Peyer's patch (tissue), 4 donors: ENCODE measurements around the genes ACTG1 and NPB.

DNA sequence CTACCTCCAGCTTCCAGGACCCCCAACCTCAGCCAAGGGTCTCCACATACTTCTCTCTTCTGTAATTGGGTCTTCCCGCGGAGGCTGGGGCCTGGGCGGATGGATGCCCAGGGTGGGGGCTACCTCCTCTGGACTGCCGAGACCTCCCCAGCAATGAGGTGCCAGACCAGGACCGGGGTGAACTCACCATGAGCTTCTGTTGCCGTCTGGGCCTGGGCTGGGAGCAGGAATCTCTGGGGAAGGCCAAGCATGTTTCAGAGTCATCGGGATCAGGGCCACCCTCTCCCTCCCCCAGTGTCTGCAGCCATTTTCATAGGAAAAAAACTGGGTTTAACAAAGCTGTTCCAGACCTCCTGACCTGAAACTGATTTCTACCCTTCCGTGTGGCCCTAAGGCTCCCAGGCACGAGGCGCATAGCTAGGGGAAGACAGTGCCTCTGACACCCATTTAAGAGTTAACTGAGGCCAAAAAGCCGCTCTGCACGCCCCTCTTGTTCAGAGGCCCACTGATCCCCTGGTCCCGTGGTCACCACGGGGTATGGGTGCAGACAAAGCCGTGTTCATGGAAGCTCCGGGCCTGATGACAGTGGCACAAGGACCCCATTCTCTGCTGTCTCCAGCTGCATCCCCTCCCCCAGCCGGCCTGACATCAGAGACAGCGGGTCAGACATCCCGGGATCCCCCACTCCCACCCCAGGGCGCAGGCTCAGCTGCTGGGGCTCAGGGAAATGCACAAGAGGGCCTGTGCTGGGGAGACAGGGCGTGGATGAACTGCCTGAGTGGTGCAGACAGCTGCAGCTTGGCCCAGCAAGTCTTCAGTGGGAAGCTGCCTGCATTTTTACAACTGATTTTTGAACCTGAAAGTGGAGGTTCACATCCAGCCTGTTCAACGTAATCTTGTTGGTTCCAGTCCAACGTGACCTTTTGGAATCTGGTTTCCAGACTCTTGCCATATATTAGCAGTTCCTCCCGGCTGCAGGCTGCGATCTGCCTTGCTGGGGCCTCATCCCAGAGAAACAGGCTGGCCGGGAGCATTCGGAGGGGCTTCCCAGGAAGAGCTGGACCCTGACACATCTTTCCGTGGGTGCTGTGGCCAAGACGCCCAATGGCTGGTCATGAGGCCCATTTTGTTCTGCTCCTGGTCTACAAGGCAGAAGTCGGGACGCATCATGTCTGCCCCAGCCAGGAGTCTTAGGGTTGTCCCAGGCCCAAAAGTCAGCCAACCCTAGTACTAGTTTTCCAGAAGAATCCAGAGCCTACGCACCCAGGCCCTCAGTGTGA, 9.9 kb upstream of the BAHCC1 start:
- PRO-cap = bidirectional peak, plus-strand start at position 961 of the sequence, minus-strand start at position 814 of the sequence
- RAMPAGE, long total RNA, 4 experiments = no peak in any of the 4 experiments

GRCh38 chr17:81387732-81388028, 7.6 kb upstream of the BAHCC1 start:
- PRO-cap = bidirectional peak, plus-strand start at chr17:81387895, minus-strand start at chr17:81387900
- RAMPAGE, long total RNA, 4 experiments = no peak in any of the 4 experiments

GRCh38 chr17:81403460-81404484, 8.5 kb downstream of the BAHCC1 start:
- PRO-cap = unidirectional peak, minus-strand start at chr17:81403954
- RAMPAGE, long total RNA, 4 experiments = no peak in any of the 4 experiments

- PRO-cap = no peak
- RAMPAGE, long total RNA, 4 experiments = no peak in any of the 4 experiments
Measured at GRCh38 chr17:81416600-81417016, 21.4 kb downstream of the BAHCC1 start.

DNA sequence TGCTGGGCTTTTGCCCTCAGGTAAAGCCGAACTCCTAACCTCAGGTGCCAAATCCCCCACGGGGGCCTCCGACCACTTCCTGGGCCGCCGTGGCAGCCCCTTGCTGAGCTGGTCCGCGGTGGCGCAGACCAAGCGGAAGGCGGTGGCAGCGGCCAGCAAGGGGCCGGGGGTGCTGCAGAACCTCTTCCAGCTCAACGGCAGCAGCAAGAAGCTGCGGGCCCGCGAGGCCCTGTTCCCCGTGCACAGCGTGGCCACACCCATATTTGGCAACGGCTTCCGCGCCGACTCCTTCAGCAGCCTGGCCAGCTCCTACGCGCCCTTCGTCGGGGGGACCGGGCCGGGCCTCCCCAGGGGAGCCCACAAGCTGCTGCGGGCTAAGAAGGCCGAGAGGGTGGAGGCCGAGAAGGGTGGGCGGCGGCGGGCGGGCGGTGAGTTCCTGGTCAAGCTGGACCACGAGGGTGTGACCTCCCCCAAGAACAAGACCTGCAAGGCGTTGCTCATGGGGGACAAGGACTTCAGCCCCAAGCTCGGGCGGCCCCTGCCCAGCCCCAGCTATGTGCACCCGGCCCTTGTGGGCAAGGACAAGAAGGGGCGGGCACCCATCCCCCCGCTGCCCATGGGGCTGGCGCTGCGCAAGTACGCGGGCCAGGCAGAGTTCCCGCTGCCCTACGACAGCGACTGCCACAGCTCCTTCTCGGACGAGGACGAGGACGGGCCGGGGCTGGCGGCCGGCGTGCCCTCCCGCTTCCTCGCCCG, 51.6 kb downstream of the ACTG1 start:
- PRO-cap = no peak
- RAMPAGE, long total RNA, 4 experiments = no peak in any of the 4 experiments

DNA sequence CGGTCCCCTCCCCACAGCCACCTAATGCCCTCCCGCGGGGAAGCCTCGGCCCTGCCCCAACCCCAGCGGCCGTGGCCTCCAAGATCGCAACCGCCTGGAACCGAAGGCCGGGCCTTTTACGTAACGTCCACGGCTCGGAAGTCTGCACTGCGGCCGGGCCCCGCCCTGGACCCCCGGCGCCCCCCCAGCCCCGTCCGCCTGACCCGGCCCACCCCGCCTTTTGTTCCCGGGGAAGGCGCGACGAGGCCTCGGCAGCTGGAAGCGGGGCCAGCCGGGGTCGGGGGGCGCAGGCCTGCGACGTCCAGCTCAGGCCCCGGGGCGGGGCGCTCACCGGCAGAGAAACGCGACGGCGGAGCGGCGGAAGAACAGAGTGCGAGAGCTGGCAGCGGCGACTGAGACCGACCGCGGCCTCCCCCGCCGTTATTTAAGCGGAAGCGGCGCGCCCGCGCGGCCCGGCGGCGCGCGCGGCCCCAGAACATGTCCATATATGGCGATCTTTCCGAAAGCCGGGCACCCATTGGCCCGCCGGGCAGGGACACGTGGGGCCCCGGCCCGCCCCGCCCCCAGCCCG, at the start of gene ACTG1:
Gene ACTG1, minus strand, starts transcription at position 397 of the 571 bp plus-strand sequence.
- PRO-cap = bidirectional peak, plus-strand start at position 223 of the sequence, minus-strand start at position 92 of the sequence; bidirectional peak, plus-strand start outside the sequence, minus-strand start at position 400 of the sequence
- RAMPAGE, long total RNA, 4 experiments = start-site peak on the minus strand in 4 of 4 experiments, centred at positions 392 to 397 of the sequence, 629 to 25,920 reads per replicate

DNA sequence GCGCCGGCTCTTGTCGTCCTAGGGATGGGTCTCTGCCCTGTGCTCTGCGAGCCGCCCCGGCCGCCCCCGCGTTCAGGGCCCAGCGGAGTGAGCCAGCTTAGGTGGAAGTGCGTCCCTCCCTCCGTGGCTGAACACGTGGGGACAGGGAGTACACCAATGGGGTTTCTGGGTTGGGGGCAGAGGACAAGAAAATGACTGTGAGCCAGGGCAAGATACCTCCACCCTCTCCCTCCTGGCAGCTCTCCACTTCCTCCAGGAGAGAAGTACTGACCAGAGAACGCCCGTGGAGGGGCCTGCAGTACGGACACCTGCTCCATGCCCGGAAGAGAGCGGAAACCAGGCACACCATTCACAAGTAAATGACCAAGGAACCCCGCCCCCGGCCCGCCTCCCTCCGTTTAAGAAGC, 653 bp upstream of the FAAP100 start:
- PRO-cap = bidirectional peak, plus-strand start outside the sequence, minus-strand start at position 89 of the sequence
- RAMPAGE, long total RNA, 4 experiments = start-site peak on the minus strand in 3 of 4 experiments, centred at positions 342 to 349 of the sequence, 8 to 16 reads per replicate

- PRO-cap = no peak
- RAMPAGE, long total RNA, 4 experiments = no peak in any of the 4 experiments
Measured at GRCh38 chr17:81556609-81556934, 4.4 kb upstream of the FAAP100 start.

- PRO-cap = no peak
- RAMPAGE, long total RNA, 4 experiments = no peak in any of the 4 experiments
Measured at GRCh38 chr17:81558373-81559412, 6.5 kb upstream of the FAAP100 start.

DNA sequence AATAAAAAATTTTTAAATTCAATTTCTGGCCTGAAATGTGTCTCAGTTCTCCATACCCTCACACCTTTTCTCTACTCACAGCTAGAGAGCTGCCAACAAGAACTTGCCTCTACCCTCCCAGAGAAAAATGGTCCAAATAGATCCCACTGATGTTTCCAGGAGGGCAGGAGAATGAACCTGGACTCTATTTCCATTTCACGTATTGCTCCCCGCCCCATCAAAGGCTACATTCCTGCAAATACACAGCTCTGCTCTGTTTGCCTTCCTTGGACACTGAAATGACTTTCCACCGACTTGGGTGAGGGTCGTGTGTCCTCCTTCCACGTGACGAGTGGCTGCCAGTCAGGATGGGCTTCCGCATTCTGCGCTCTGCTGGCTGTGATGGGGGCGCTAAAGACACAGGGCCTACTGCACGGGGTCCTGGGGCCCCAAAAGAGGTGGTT, 21.5 kb upstream of the FAAP100 start:
- PRO-cap = no peak
- RAMPAGE, long total RNA, 4 experiments = no peak in any of the 4 experiments

DNA sequence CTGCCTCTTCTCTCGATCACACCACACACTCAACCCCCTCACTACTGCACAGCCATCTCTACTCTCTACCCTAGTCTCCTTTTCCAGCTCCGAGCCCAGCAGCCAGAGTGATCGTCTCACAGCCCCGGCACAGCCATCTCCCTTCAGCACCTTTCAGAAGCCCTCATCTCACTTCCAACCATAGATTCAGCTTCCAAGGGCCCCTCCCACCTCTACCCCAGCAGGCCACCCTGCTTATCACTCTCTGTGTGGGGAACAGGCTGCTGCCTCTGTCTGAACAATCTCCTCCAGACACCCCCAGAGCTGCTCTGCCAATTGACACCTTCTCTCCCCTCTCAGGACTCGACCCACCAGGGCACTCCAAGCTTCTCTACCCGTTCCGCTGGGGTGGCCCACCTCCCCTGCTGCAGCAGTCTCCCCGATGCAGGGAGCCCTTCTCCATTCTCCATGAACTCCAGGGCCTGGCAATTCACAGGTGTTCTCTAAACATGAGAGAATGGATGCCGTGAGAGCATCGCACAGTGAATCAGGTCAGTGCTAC, 28.2 kb upstream of the FAAP100 start:
- PRO-cap = no peak
- RAMPAGE, long total RNA, 4 experiments = start-site peak on the minus strand in 2 of 4 experiments, centred at positions 80 to 319 of the sequence, 5 to 13 reads per replicate

DNA sequence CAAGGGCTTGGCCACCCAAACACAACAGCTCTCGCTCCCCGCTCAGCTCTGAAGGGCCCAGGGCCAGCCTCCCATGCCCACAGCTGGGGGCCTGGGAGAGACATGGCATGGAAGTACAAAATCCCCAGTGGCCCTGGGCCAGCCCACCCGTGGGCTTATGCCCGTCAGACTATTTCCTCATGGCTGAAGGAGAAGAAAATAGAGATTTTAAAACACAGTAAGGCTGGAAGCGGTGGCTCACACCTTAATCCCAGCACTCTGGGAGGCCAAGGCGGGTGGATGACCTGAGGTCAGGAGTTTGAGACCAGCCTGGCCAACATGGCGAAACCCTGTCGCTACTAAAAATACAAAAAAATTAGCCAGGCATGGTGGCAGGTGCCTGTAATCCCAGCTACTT, 28.7 kb upstream of the FAAP100 start:
- PRO-cap = no peak
- RAMPAGE, long total RNA, 4 experiments = no peak in any of the 4 experiments

- PRO-cap = no peak
- RAMPAGE, long total RNA, 4 experiments = no peak in any of the 4 experiments
Measured at GRCh38 chr17:81682558-81683025, 1.0 kb downstream of the ARL16 start.

DNA sequence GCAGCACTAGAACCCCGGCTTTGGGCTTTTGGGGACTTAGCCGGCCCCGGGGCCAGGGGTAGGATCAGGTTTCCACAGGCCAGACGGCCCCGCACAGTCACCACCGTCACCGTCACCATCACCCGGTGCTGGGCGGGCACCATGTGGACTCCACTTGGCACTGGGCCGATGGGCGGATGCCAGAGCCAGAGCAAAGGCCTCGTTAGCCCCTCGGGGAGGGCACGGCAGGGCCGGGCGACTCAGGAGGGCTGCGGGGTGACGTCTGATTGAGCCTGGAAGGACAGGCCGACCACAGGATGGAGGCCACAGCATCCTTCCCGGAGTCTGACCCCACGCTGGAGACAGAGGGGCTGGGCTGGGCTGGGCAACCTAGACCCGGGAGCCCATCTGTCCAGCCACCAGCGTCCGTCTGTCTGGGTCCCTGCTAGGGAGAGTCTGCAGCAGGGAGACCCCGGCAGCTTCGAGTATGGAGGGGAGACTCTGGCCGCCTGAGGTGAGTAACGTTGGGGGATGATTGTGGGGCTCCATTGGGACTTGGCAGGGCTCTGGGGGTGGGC, 22.4 kb downstream of the SLC25A10 start:
- PRO-cap = bidirectional peak, plus-strand start at position 222 of the sequence, minus-strand start at position 114 of the sequence
- RAMPAGE, long total RNA, 4 experiments = start-site peak on the plus strand in 1 of 4 experiments, centred at position 244 of the sequence, 29 reads per replicate

GRCh38 chr17:81821642-81822206, 11.4 kb downstream of the MCRIP1 start:
- PRO-cap = bidirectional peak, plus-strand start at chr17:81822001, minus-strand start at chr17:81821809
- RAMPAGE, long total RNA, 4 experiments = no peak in any of the 4 experiments

- PRO-cap = no peak
- RAMPAGE, long total RNA, 4 experiments = no peak in any of the 4 experiments
Measured at GRCh38 chr17:81854850-81855903, 5.2 kb downstream of the P4HB start.

- PRO-cap = no peak
- RAMPAGE, long total RNA, 4 experiments = no peak in any of the 4 experiments
Measured at GRCh38 chr17:81872795-81873337, 1.7 kb upstream of the ARHGDIA start.

DNA sequence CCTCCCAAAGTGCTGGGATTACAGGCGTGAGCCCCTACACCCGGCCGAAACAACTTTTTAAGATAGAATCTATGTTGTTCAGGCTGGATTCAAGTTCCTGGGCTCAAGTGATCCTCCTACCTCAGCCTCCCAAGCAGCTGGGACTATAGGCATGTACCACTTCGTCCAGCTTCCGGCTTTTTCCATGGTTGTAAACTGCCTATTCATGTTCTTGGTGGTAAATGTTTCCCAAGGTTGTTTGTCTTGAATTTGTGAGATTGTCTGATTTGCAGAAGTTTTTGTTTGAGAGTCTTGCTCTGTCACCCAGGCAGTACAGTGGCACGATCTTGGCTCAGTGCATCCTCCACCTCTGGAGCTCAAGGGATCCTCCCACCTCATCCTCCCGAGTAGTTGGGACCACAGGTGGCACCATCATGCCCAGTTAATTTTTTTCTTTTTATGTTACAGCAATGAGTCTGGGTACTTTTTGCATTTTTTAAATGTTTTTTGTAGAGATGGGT, 5.6 kb upstream of the ARHGDIA start:
- PRO-cap = no peak
- RAMPAGE, long total RNA, 4 experiments = no peak in any of the 4 experiments

DNA sequence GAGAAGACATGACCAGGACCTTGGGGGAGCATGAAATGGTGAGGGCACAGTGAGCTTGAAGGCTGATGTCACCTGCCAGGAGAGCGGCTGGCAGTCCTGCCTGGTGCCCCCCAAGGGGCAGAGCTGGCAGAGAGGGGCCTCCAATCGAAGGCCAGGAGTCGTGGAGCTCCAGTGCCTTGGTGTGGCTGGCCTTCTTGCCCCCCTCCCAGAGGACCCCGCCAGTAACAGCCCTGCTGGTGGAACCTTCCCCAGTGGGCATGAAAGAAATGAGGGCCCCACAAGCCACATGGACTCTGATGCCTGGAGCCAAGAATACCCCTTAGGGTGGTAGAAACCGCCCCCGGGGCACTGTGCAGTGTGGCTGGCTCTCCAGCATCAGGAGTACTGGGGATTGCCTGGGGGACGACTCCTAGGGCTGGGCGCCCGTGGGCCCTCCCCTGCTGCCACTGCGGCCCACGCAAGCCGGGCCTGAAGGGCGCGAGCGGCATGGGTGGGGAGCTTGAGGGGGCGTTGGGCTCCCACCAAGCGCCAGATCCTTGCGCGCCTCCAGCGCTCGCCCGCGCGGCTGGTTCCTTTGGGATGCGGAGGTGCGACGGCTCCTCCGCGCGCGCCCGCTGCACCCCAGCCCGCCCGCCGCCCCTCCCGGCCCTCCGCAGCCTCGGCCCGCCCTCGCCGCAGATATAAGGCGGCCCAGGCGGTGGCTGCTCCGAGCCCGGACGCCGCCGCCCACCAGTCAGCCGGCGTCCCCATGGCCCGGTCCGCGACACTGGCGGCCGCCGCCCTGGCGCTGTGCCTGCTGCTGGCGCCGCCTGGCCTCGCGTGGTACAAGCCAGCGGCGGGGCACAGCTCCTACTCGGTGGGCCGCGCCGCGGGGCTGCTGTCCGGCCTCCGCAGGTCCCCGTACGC, at the start of gene NPB:
Gene NPB, plus strand, starts transcription at position 709 of the 906 bp plus-strand sequence.
- PRO-cap = no peak
- RAMPAGE, long total RNA, 4 experiments = no peak in any of the 4 experiments

- PRO-cap = no peak
- RAMPAGE, long total RNA, 4 experiments = start-site peak on the minus strand in 2 of 4 experiments, at chr17:81922288-81922470 at its widest, 15 to 25 reads per replicate
Measured at GRCh38 chr17:81921823-81922722, 4.1 kb upstream of the SIRT7 start.